Uterus (tissue), 7 donors: ENCODE measurements around a stretch of chr20.

DNA sequence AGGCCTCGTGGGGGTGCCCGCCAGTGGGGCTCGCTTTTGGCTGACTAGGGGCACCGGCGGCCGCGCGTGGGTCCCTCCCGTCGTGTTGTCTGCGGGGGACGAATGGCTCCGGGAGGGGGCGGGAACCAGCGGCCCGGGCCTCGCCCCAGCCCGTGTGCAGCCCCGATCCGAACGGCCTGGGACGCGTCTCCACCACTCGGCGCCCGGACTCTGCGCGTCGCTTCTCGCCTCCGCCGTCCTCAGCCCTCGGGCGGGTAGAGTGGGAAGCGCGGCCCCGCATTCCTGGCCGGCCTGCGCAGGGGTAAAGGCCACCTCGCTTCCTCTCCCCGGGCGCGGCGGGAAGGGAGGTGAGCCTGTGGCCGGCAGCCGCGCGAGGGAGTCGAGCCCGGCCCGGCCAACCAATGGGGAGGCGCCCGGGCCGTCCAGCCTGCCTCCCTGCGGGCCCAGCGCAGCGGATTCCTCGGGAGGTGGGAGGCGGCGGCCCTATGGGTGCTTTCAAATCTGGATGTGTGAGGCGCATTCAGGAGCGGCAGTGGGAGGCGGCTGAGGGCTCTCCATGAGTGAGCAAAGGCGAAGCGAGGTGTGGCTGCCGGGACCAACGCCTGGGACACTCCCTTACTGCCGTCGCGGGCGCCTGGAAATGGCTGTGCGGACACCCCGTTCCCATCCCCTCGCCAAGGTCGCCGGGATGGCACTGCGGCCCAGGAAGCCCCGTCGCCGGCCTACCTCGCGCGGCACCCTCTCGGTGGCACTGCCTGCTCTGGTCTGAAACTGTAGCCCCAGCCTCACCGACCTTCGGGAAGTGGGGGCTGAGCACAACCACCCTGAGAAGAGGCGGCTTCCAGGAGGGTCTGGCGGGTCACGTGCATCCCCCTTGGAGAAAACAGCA is 1.2 kb upstream of the ZBTB46 start:
- PRO-cap, 4 experiments = peak in 4 of 4 experiments; most common plus-strand start position 523 of the sequence (in 3); most common minus-strand start position 212 of the sequence (in 2)
- RAMPAGE, long total RNA, 2 experiments = no peak in any of the 2 experiments
- RRBS = 4% methylated on average over 43 of the region's 89 CpGs

DNA sequence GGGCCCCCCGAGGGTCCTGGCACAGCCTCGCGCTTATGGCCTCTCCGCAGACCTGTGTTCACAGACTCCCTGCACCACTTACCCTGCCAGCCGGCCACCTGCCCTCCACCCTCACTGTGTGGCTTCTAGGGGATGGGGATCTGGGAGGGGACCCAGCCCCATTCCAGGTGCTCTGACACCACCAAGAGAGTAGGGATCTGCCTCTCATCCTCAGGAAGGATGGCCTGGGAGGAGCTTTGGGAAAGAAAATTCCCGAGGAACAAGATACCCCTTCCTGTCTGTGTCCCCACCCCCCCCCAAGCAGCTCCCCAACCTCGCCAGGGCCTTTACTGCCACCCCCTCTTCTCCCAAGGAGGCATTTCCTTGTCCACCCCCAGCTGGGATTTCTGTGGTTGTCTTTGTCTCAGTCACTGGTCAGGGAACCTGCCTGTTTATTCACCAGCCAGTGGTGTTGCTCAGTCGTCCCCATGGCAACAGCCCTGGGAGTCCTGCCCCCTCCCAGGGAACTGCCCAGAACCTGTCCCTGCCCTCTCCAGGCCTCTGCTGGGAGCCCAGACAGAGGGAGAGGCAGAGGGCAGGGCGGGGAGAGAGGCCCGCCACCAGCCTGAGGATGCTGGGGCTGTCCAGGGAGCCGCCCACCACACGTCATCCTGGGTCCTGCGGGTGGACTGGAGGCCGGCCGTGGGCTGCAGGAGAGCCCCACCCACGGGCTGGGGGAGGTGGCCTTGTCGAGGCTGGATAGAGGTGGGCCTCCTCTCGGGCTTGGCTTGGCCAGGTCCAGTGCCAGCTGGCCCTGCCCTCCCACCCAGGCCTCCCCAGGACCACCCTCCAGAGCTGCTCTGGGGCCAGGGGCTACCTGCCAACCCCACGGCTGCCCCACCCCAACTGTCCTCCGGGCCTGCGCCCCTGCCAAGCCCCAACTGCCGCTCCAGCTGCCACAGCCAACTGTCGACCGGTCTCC is 3.9 kb upstream of the ZBTB46 start:
- PRO-cap, 4 experiments = peak in 4 of 4 experiments; most common plus-strand start position 728 of the sequence (in 2); most common minus-strand start position 612 of the sequence (in 4)
- RAMPAGE, long total RNA, 2 experiments = no peak in any of the 2 experiments
- RRBS = 10% methylated on average over 5 of the region's 24 CpGs

DNA sequence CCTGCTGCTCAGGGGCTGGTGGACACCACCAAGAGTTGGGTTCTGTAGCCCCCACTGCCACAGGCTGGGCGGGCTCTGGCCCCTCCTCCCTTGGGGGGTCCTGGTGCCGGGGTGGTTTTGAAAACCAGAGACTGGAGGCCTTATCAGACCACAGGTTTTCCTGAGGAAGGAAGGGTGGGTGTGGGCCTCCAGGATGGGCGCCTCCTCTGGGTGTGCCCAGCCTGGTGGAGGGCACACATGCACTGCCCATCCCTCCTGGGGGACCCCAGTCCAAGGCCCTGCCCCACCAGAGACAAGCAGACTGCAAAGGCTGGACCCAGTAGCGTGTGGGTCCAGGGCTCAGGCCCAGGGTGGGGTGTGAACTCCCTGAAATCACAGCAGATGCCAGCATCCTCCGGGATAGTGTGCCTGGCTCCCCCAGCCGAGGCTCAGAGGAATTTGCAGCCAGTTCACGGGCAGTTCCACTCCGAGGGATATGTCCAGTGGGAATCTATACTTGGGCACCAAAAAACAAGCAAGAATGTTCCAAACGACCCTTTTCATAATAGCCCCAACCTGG is 13.5 kb upstream of the ZBTB46 start:
- PRO-cap, 4 experiments = no peak in any of the 4 experiments
- RAMPAGE, long total RNA, 2 experiments = no peak in any of the 2 experiments
- RRBS = no CpG with 5 or more reads among the region's 9 CpGs

GRCh38 chr20:63853863-63854732 is 7.2 kb upstream of the ABHD16B start:
- PRO-cap, 4 experiments = peak in 2 of 4 experiments; most common plus-strand start chr20:63854192 (in 2); most common minus-strand start chr20:63854082 (in 1)
- RAMPAGE, long total RNA, 2 experiments = no peak in any of the 2 experiments
- RRBS = no CpG with 5 or more reads among the region's 18 CpGs

- PRO-cap, 4 experiments = no peak in any of the 4 experiments
- RAMPAGE, long total RNA, 2 experiments = no peak in any of the 2 experiments
- RRBS = no CpG with 5 or more reads among the region's 10 CpGs
These were observed 4.0 kb downstream of the TPD52L2 start for GRCh38 chr20:63869000-63869524.

DNA sequence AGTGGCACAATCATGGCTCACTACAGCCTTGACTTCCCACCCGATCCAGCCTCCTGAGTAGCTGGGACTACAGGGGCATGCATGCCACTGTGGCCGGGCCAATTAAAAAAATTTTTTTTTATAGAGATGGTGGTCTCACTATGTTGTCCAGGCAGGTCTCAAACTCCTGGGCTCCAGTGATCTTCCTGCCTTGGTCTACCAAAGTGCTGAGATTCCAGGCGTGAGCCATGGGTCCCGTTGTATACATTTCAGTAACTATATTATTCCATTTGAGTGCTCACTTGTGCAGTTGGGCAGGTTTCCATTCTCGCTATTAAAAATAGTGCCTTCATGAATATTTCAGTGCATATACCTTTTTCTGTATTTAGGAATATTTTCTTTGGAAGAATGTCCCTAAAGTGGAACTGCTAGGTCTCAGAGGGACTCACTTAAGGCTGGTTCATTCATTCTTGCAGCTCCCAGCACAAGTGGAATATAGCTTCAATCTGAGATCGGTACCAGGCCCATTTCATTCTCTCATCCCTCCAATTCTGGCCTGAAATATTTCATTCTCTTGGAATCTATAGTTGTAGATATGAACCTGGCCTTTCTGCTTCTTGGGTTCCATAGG is 1.3 kb upstream of the DNAJC5 start:
- PRO-cap, 4 experiments = no peak in any of the 4 experiments
- RAMPAGE, long total RNA, 2 experiments = no peak in any of the 2 experiments
- RRBS = no CpG with 5 or more reads among the region's 6 CpGs

DNA sequence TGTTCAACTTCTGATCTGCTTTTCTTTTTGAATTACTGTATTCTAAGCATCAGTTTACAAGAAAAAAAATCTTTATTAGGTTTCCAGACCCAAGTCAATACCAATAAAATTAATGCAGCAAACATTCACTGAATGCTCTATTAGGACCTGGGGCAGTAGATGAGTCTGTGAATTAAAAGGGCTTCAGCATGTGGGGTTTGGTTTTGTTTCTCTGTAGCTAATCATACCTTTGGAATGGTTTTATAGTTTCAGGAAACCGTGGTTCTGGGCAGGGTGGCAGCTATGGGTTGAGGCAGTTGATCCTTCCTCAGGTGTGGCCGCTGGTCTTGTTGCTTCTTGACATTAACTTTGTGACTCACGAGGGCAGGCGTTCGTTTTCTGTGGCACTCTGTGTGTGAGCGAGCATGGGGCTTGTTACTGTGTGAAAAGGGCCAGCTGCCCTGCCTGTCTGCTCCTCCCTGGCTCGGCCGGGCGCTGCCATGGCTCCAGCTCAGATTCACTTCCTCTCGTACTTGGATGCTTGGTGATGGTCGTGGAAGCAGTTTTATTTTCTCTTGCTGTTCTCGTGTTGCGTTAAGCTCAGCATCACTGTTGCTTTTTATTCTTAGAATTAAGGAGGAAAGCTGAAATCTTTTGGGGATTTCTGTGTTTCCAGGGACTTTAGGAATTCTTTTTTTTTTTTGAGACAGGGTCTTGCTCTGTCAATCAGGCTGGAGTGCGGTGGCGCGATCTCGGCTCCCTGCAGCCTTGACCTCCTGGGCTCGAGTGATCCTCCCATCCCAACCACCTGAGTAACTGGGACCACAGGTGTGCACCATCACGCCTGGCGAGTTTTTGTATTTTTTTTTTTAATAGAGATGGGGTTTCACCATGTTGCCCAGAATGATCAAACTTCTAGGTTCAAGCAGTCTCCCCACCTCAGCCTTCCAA is 16.3 kb downstream of the DNAJC5 start:
- PRO-cap, 4 experiments = peak in 1 of 4 experiments; most common plus-strand start position 414 of the sequence (in 1)
- RAMPAGE, long total RNA, 2 experiments = no peak in any of the 2 experiments
- RRBS = no CpG with 5 or more reads among the region's 20 CpGs

GRCh38 chr20:63913852-63914113 is 18.9 kb downstream of the DNAJC5 start:
- PRO-cap, 4 experiments = no peak in any of the 4 experiments
- RAMPAGE, long total RNA, 2 experiments = no peak in any of the 2 experiments
- RRBS = no CpG with 5 or more reads among the region's 9 CpGs

GRCh38 chr20:63915361-63915954 is 20.5 kb downstream of the DNAJC5 start:
- PRO-cap, 4 experiments = no peak in any of the 4 experiments
- RAMPAGE, long total RNA, 2 experiments = no peak in any of the 2 experiments
- RRBS = no CpG with 5 or more reads among the region's 7 CpGs

GRCh38 chr20:63921581-63921927 is 26.6 kb downstream of the DNAJC5 start:
- PRO-cap, 4 experiments = no peak in any of the 4 experiments
- RAMPAGE, long total RNA, 2 experiments = no peak in any of the 2 experiments
- RRBS = no CpG with 5 or more reads among the region's 9 CpGs

DNA sequence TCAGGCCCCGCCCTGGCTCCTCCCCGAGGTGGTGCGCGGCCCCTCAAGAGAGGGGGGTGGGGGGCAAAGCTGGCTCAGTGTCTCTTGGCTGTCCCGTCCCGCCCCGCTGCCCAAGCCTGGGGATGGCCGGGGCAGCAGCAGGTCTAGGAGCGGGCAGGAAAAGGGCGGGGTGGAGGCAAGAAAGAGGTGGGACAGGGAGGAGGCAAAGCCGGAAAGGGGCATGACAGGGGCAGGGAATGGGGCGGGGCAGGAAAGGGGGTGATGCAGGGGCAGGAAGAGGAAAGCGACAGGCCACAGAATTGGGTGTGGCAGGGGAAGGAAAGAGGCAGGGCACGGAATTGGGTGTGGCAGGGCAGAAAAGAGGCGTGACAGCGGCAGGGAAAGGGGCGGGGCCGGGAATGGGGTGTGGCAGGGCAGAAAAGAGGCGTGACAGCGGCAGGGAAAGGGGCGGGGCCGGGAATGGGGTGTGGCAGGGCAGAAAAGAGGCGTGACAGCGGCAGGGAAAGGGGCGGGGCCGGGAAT is 14.5 kb downstream of the UCKL1 start:
- PRO-cap, 4 experiments = no peak in any of the 4 experiments
- RAMPAGE, long total RNA, 2 experiments = no peak in any of the 2 experiments
- RRBS = 16% methylated on average over 2 of the region's 26 CpGs

GRCh38 chr20:63968880-63969476 is 752 bp downstream of the ZNF512B start:
- PRO-cap, 4 experiments = no peak in any of the 4 experiments
- RAMPAGE, long total RNA, 2 experiments = no peak in any of the 2 experiments
- RRBS = 1% methylated on average over 6 of the region's 31 CpGs

DNA sequence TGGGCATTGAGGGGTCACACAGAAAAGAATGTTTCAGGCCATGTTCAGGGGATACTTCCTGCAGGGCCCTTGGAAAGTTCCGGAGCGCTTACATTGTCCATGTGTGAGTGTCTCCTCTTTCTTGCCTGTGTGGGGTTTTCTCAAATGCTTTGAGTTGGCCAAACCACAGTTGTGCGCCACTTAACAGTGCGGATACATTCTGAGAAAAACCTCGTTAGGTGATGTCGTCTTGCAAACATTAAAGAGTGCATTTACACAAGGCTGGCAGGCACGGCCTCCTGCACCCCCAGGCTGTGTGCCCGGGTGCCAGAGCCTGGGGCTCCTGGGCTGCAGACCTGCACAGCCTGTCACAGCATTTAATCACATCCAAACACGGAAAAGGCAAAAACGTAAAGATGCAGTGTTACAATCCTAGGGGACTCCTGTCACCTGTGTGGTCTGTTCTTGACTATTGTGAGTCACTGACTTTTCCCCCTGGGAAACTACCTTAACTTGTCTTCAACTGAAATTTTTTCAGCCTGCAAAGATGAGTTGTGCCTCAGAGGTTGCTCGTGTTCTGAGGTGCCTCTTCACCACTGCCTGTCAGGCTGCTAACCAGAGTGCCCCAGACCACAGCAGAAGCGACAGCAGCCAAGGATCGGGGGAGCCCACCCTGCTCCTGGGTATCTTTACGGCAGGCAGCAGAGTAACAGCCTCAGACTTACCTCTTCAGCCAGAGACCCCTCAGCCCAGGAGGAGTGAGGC is 851 bp upstream of the C20orf204 start:
- PRO-cap, 4 experiments = no peak in any of the 4 experiments
- RAMPAGE, long total RNA, 2 experiments = no peak in any of the 2 experiments
- RRBS = no CpG with 5 or more reads among the region's 14 CpGs

GRCh38 chr20:64046936-64047258 is 2.5 kb downstream of the SOX18 start:
- PRO-cap, 4 experiments = no peak in any of the 4 experiments
- RAMPAGE, long total RNA, 2 experiments = no peak in any of the 2 experiments
- RRBS = no CpG with 5 or more reads among the region's 8 CpGs

- PRO-cap, 4 experiments = peak in 3 of 4 experiments; most common plus-strand start chr20:64056235 (in 1); most common minus-strand start chr20:64056107 (in 2)
- RAMPAGE, long total RNA, 2 experiments = no peak in any of the 2 experiments
- RRBS = no CpG with 5 or more reads among the region's 22 CpGs
These were observed 6.4 kb upstream of the SOX18 start for GRCh38 chr20:64055613-64056393.

GRCh38 chr20:64071221-64071838 is 8.0 kb downstream of the RGS19 start:
- PRO-cap, 4 experiments = no peak in any of the 4 experiments
- RAMPAGE, long total RNA, 2 experiments = no peak in any of the 2 experiments
- RRBS = no CpG with 5 or more reads among the region's 24 CpGs

DNA sequence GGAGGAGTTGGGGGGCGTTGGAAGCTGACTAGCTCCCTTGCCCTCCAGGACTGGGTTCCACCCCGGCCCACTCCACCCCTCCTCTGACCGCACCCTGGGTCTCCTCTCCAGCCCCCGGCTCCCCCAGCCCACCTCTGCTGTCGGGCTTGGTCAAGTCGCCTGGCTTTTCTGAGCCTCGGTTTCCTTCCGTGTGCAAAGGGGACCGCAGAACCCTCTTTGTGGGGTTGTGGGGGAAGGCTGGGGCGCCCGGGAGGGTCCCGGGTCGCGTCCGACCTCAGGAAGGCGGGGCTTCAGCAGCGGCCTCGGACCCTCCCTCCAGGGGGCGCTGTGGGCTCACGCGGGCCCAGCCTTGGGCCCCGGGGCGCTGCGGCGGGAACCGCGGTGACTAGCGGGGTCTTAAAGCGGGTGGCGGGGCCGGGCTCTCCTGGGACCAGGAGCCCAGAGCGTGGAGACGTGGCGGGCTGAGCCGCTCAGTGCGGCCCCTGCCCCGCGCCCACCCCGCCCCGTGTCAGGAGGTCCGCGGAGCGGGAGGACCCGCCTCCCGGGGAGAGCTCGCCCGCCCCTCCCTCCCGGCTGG is 5.4 kb downstream of the NPBWR2 start:
- PRO-cap, 4 experiments = no peak in any of the 4 experiments
- RAMPAGE, long total RNA, 2 experiments = no peak in any of the 2 experiments
- RRBS = 5% methylated on average over 22 of the region's 48 CpGs

DNA sequence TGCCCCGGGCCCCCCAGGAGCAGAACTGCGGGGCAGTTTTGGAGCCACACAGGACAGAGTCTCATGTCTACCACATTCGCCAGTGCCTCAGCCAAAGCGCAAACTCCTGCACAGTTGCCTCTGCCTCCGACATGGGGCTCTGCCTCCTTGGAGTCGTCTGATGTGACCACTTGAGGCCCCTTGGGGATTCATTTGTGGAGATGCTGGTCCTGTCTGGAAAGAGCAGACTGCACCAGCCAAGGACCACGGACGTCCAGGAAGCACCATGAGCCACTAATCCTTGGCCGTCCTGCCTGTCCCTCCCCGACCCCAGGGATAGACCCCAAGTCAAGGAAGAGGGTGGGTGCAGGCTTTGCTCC is 41.8 kb upstream of the PCMTD2 start:
- PRO-cap, 4 experiments = peak in 2 of 4 experiments; most common minus-strand start position 254 of the sequence (in 2)
- RAMPAGE, long total RNA, 2 experiments = no peak in any of the 2 experiments
- RRBS = no CpG with 5 or more reads among the region's 10 CpGs

GRCh38 chr20:64222168-64222581 is 33.4 kb upstream of the PCMTD2 start:
- PRO-cap, 4 experiments = no peak in any of the 4 experiments
- RAMPAGE, long total RNA, 2 experiments = no peak in any of the 2 experiments
- RRBS = no CpG with 5 or more reads among the region's 6 CpGs

DNA sequence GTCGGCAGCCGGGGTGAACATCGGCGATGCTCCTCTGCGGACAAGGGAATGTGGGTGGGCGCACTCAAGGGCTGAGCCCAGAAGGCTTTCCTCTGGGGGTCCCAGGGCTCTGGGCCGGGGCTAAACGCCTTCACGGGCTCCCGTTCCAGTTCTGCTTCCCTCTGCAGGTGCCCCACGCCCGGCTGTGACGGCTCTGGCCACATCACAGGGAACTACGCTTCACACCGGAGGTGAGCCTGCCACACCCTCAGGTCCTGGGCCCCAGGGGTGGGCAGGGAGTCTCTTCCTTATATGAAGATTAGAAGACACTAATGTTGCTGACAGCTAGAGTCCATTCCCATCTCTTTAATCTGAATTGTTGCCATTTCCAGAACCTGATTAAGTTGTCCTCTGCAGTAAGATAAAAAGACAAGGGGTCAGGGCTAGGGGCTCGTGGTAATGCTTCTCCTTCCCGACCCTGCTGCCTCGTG is 28.3 kb upstream of the PCMTD2 start:
- PRO-cap, 4 experiments = no peak in any of the 4 experiments
- RAMPAGE, long total RNA, 2 experiments = no peak in any of the 2 experiments
- RRBS = 78% methylated on average over 12 of the region's 18 CpGs